Aorta (tissue), 1 donor: ENCODE results near the genes EFHD2, RSC1A1 and UQCRHL.

GRCh38 chr1:14765129-14766276, 167.0 kb downstream of the KAZN start:
- PRO-cap: no peak

- PRO-cap: no peak
These were observed 242.2 kb upstream of the TMEM51 start for GRCh38 chr1:14911285-14911849.

- PRO-cap: no peak
These were observed 229.4 kb upstream of the TMEM51 start for GRCh38 chr1:14923699-14925011.

- PRO-cap: unidirectional peak, plus-strand start at chr1:14970438
These were observed 183.3 kb upstream of the TMEM51 start for GRCh38 chr1:14970125-14970707.

DNA sequence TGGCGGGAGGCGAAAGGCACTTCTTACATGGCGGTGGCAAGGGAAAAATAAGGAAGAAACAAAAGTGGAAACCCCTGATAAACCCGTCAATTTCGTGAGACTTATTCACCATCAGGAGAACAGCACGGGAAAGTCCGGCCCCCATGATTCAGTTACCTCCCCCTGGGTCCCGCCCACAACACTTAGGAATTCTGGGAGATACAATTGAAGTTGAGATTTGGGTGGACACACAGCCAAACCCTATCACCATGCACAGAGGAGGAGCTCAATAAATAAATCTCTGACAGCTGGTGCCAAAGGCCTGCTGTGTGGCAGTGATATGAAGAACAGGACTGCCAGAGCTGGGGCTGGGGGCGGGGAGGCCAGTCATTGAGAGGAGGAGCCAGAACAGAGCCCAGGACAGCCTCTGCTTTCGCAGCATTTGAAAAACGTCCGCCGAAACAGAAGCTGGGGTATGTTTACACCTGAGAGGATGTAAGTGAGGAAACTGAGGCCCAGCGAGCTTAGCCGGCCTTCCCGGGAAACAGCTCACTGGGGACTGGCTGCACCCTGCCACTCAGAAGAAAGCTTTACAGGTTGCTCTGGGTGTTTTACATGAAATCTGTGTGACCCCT, 76.0 kb downstream of the FHAD1 start:
- PRO-cap: no peak

- PRO-cap: no peak
These were observed 38.7 kb upstream of the EFHD2 start for GRCh38 chr1:15370697-15371769.

GRCh38 chr1:15409357-15410038, at the start of gene EFHD2:
TSS of gene EFHD2 (plus strand) at chr1:15409888.
- PRO-cap: bidirectional peak, plus-strand start at chr1:15409895, minus-strand start at chr1:15409794

DNA sequence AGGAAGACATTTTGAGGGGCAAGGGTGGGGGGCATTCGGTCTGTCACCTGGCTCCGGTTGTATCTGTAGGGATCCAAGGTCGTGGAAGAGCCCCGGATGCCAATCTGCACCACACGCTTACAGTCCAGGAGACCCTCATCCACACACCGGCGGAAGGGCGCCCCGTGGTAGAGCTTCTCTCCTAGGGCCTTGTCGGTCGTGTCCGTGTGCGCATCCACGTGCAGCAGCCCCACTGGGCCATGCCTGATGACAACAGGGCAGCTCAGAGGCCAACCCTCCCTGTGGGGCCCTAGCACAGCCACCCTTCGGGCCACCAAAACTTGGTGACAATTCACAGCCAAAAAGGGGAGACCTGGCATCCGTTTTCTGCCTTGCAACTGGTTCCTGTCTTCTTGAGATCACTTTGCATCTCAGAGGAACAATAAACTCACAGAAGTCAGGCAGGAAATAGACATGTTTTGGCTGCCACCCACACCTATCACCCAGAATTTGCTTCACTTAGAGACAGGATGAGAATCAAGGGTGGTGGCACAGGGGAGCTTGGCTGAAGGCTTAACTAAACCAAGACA, 6.0 kb downstream of the AGMAT start:
- PRO-cap: no peak

GRCh38 chr1:15605550-15606308, 11.5 kb upstream of the DDI2 start:
- PRO-cap: no peak

- PRO-cap: no peak
These were observed at the start of gene RSC1A1 for GRCh38 chr1:15659299-15659827. TSS of gene RSC1A1 (plus strand) at chr1:15659713.

GRCh38 chr1:15747316-15747539, 4.9 kb downstream of the TMEM82 start:
- PRO-cap: no peak

GRCh38 chr1:15807396-15807981, at the start of gene UQCRHL:
TSS of gene UQCRHL (minus strand) at chr1:15807649.
- PRO-cap: no peak

DNA sequence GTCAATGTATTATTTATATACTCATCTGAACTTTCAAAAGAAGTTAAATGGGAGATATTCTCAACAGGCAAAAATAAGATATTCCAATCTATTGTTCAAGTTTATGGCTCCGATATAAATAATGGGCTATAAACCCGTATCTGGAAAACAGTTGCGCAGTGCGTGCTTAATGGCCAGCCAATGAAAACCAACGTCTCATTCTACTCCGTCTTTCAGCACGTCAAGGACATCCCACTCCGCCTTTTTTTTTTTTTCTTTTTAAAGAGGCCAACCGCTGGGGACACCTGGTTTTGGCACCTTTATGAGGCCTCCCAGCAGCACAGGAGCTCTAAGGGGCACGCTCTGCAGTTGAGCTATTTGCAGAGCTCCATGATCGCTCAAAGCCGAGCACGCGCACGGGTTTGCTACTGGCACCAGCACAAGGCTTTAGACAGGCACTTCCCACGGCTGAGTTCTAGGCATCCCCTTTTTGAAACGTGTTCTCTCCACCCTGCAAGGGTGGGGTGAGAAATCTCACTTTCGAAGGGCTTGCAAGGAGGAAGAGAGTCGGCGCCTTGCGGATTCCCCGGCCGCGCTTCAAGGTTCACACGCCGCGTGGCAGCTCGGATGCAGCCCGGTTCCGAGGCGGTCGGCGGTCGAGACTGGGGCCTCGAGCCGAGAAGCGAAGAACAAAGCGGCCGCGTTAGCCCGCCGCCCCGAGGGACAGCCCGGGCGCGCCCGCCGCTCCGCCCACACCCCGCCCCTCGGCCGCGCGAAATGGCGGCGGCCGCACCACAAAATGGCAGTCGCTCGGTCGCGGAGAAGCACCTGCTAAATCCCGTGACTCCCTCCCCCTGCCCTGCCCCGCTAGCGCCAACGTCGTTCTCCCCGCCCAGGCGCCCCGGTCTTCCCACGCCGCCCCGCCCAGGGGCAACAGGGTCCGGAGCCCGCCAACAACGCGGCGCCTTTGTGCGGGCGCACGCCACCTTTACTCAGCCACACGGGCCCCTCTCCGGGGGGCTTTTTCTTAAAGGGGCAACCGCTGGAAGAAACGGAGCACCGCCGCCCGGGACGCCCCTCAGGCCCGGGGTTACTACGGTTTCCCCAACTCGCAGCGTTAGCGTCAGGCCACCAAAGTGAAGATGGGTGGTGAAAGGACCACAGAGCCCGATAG, 12.9 kb upstream of the SPEN start:
- PRO-cap: bidirectional peak, plus-strand start at position 776 of the sequence, minus-strand start at position 643 of the sequence

DNA sequence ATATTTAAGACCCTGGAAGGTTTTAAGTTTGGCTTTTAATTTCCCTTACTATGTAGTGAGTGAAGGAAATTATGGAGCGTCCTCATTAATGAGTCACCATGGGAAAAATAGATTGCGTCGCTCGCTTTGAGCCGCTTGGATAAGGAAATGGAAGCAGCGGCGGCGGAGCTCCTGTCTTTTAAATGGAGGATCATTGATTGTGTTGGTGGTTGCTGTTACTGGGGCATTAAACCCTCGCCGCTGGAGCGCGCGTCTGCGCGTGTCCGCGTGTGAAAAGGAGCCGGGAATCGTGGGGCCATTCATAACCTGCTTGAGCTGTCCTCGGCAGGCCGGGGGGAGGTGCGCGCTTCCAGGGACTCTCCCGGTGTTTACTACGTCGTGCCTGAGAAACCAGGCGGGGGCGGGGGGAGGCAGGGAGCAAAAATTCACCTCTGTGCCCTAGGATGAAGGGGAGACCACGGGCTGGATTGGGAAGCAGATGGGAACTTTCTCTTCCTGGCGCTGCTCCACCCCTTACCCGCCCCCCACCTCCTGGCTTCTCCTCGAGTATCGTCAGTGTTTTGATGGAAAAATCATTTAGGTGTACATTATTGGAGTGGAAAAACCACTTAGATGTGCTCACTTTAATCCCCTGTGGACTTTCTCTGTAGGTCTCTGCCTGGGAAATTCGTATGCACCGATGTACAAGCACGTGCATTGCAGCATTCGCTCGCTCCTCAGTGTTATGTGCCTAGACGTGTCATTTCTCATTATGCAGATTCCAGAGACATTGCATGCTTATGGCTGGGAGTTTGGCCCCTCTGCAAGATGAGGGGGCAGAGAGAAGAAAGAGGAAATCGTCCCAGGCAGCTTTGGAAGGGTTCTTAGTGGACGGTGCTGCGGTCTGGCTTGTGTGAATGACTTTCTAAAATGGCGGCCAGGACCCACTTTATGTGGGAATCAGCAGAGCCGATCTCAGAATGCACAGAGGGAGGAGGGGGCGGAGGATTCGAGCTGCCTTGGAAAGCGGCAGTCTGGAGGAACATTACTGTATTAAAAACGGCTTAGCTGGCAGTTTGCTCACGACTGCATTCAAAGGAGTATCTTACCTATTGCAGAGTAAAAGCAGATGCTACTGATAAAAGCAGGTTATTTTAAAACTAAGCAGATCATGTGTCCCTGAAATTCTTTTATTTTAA, 2.1 kb downstream of the SPEN start:
- PRO-cap: bidirectional peak, plus-strand start at position 138 of the sequence, minus-strand start at position 184 of the sequence

DNA sequence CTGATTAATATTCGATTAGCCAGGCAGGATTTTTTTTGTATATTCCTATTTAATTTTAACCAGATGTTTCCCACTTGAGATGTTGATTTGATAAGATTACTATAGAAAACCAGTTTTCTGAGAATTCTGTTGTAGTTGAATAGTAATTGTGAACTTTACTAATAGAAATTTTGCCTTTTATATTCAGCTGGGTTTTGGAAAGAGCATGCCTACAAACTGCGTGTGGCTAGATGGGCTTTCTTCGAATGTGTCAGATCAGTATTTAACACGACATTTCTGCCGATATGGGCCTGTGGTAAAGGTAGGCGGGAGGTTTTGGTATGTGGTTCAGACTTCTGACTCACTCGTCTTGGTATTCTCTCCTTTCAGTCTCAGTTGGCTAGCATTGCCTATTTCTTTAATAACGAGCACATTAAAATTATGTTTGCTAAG, 56.7 kb downstream of the ZBTB17 start:
- PRO-cap: no peak

- PRO-cap: no peak
These were observed 29.9 kb downstream of the ZBTB17 start for GRCh38 chr1:15945957-15946476.

DNA sequence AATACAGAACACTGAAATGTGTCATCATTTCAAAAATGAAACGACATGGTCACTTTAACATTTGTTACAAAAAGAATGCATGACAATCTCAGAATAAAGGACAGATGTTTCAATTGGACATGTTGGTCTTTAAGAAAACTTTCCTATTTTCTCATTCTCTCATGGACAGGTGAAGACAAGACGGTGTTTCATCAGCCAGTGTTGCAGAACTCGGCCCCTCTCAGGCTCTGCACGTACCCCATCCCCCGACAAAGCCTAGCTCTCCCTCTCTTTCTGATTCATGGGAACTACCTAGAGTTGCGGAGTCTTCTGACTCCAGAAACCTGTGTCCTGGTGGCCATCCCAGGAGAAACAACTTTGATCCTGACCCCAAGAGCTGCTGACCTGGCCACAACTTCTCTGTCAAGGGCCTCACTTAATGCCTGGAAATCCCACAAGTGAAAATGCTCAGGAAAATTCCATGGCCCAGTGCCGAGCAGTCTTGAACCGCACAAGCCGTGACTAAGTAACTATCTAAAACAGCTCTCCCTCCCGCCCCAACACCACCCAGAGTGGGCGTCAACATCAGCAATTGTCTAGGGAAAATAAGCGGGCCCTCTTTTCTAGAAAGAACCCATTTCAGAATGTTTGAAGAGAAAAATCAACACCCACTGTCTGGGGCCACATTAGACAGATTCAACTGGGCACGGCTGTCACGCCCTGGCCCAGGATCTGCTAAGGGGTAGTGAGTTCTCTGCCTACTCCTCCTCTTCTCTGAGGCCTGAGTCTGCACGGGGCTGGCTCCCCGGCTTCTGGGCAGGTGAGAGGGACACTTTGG, 26.9 kb downstream of the ZBTB17 start:
- PRO-cap: no peak

GRCh38 chr1:16018369-16018833, 558 bp upstream of the HSPB7 start:
- PRO-cap: no peak

- PRO-cap: no peak
These were observed 3.2 kb upstream of the FAM131C start for GRCh38 chr1:16076549-16077251.

DNA sequence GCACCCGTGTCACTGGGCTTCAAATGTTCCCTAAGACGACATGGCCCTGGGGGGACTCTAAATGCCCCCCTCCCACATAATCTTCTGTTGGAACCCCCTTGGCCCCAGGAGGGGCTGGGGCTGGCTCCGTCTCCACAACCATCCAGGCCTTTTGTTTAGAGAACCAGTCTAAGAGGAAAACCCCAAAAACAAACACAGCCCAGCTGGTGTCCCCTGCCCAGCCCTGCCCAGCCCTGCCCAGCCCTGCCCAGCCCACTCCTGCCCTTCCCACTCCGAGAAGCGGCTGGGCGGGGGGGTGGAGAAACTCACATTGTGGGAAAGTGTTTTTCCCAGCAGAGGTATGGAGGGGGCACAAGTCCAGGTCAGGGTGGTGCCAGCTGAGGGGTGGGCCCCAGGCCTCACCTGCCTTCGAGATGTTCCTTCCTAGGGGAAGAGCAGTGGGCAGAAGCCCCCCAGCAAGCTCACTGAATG, 10.0 kb upstream of the FAM131C start:
- PRO-cap: no peak